ENCODE measurements around a stretch of chr5.

GRCh38 chr5:150168862-150169296 is 2.3 kb downstream of the CDX1 start:
- RRBS: no CpG with 5 or more reads among the region's 3 CpGs

DNA sequence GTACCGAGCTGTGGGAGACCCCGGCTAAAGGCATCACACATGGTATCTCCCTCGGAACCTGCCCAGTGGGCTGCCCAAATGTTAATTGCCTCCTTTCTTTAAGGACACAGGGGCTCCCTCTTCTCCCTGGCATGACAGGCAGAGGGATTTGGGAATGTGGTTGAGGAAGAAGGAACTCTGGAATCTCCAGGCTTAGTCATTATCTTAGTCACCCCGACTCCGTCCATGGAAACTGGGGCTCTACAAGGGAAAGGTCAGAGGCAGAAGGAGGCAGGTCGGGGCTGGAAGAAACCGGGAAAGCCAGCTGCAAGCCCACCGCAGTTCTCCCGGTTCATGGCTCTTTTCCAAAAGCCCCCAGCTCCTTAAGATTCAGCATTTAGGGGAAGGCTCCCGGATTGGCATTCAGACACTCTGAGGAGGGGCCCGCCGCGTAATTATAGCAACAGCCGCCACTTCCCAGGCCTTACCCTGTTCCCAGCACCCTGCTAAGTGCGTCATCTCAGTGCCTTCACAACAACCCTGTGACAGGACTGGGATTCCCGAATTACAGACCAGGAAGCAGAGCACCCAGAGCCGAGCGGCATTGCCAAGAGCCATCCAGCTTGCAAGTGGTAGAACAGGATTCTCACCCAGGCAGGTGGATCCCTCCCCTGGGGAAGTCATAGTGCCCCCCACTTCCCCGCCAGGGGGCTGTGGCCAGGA is 18.9 kb downstream of the SLC6A7 start:
- RRBS: 100% methylated on average over 1 of the region's 19 CpGs

DNA sequence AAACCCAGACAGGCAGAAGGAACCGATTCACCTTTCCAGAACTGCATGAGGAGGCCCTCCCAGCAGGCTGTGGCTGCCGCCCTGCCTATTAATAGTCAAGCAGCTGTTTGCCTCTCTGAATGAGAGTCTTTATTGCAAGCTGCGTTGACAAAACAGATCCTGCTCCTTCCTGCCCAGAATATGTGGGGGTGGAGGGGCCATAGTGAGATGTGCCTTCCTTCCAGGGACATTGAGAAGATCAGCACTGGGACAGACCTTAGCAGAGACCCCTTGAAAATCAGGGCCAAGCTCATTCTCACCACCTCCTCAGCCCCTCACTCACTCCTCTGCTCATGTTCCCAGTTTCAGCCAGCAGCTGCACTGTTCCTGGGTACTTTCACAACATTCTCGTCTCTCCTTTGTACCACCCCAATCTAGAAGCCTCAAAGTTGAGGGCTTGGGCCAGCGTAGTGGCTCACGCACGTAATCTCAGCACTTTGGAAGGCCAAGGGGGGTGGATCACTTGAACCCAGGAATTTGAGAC is 18.2 kb upstream of the TCOF1 start:
- RRBS: no CpG with 5 or more reads among the region's 7 CpGs

GRCh38 chr5:150349628-150350391 is 7.7 kb upstream of the TCOF1 start:
- RRBS: no CpG with 5 or more reads among the region's 9 CpGs

DNA sequence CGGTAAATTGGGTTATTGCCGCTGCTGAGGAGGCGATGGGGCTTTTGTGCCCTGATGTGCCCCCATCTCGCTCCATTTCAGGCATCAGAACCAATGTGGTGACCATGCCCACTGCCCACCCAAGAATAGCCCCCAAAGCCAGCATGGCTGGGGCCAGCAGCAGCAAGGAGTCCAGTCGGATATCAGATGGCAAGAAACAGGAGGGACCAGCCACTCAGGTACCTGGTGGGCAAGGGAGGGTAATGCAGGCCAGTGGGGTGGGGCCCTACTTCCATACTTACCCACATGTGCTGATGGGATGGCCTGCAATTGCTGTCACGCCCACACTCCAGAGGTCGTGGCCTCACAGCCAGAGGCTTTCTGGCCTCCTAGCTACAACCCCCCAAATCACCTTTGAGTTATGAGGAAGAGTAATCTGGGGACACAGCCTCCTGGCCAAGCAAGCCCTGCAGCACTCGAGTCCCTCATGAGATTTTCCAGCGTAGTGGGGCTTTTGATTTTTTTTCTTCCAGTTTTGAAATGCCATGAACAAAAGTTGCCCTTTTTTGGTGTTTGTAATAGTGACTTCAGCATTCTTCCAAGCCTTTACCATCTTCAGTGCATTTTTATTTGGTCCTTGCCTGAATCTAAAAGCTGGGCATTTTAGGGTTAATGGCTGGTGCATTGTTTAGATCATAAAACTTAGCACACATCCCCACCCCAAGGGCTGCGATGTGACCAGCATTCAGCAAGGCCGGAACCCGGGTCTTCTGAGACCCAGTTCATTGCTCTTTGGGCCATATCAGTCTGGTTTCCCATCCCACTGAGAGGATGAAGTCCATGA is 22.7 kb downstream of the CD74 start:
- RRBS: no CpG with 5 or more reads among the region's 12 CpGs

- RRBS: no CpG with 5 or more reads among the region's 3 CpGs
Measured at GRCh38 chr5:150401461-150401648, 11.4 kb downstream of the CD74 start.

GRCh38 chr5:150414194-150414909 is 1.6 kb upstream of the CD74 start:
- RRBS: no CpG with 5 or more reads among the region's 16 CpGs

DNA sequence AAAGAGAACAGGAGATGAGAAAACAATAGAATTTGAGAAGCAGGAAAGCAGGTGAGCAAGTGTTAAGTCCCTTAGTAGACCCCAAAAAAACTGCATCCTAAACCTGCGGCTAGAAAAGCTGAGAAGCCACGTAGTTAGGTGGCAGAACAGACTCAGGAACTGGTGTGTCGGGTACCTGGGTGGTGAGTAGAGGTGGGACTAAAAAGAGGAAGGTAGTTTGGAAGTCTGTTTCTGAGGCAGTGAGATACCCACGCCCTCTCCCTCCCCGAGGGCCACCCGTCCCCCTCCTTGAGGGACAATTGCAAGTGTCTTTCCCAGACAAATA is 6.8 kb upstream of the CD74 start:
- RRBS: no CpG with 5 or more reads among the region's 6 CpGs

DNA sequence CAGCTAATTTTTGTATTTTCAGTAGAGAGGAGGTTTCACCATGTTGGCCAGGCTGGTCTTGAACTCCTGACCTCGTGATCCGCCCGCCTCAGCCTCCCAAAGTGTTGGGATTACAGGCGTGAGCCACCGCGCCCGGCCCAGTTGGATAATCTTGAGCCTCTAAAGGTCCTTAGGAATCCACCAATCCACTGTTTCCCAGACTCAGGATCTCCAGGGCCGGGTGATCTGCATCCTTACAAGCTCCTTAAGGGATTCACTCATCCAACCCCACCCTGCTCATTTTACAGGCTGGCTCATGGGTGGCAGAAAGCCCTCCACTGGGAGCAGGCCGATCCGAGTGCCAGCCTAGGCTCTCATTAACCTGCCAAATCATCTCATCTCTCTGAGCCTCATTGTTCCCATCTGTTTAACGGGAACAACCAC is 23.2 kb upstream of the NDST1 start:
- RRBS: no CpG with 5 or more reads among the region's 11 CpGs

- RRBS: 2% methylated on average over 34 of the region's 104 CpGs
Measured at GRCh38 chr5:150486035-150487037, 21.6 kb upstream of the NDST1 start.

DNA sequence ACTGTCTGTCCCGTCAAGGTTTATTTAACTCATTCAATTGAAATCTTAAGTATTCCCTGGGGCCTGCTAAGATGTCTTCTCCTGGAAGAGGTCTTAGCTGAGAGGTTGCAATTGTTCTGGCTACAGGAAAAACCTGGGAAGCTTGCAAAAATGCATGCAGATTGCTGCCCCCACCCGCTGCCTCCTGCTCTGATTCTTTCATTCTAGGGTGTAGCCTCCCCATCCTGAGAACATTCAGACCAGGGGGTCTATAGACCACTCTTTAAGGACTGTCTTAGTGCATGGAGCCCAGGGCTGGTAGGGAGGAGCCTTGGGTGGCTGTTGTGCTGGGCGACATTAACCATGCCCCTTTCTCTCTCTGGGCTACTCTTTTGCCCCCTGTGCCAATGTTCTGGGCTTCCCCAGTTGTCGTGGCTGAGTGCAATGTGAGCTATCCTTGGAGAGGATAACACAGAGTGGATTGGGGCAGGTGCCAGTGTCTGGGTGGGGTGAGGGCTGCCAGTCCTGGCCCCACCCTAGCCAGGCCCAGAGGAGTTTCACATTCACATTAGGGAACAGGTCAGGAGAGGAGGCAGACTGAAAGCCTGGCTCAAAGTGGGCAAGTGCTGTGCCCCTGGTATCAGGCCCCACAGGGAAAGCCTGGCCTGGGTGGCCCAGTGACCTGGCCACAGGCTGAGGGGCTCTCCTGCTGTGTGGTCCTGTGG is 7.7 kb upstream of the NDST1 start:
- RRBS: no CpG with 5 or more reads among the region's 4 CpGs

- RRBS: no CpG with 5 or more reads among the region's 17 CpGs
Measured at GRCh38 chr5:150540912-150541735, 33.2 kb downstream of the NDST1 start.

GRCh38 chr5:150557078-150558374 is 49.6 kb downstream of the NDST1 start:
- RRBS: no CpG with 5 or more reads among the region's 23 CpGs

GRCh38 chr5:150604464-150605142 is 35.9 kb upstream of the SYNPO start:
- RRBS: no CpG with 5 or more reads among the region's 14 CpGs

DNA sequence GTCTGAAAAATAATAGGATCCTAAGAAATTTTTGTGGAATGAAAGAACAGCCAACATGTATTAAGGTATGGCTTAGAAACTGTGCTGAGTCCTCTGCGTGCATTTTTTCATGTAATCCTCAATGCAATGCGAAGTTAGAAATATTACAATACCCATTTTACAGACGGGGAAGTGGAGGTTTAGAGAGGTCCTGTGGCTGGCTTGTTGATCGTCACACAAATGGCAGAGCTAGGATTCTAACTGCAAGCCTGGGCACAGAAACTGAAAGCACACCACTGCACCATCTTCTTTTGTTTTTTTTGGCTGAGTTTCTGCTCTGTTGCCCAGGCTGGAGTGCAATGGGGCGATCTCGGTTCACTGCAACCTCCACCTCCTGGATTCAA is 23.5 kb upstream of the SYNPO start:
- RRBS: no CpG with 5 or more reads among the region's 6 CpGs

DNA sequence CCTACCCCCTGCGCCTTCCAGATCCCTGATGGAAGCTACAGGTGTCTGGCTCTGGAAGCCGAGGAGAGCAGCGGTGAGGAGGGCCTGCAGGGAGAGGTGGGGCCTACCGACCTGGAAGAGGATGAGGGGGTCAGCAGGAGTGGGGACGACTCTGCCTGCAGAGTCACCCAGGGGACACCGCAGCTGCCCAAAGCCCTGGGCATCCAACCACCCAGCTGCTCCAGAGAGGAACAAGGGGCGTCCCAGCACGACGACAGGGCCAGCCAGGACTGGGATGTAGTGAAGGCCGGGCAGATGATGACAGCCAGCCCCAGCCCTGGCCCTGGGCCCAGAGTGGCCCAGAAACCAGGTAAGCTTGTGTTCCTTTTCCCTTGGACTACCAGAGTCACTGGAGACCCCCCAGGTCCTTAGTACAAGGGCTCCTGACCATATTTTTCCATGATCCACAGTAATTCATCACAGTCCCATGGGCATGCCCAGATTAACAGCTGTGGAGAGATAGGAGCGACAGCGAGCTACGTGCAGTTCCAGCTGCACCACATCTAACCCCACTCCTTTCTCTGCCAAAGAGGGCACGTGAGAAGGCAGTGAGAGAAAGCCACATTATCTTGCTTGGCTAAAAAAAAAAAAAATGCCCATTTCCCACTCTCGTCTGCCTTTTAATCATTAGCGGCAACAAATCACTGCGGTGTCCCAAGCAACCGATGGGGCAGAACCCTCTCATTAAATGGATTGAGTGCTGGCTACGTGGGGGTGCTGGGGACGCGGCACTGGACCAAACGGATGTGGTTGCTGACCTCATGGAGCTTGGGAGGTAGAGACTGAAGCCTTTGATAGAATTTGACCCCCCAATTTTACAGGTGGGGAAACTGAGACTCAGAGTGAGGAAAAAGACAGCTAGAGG is 21.8 kb upstream of the SYNPO start:
- RRBS: no CpG with 5 or more reads among the region's 22 CpGs

DNA sequence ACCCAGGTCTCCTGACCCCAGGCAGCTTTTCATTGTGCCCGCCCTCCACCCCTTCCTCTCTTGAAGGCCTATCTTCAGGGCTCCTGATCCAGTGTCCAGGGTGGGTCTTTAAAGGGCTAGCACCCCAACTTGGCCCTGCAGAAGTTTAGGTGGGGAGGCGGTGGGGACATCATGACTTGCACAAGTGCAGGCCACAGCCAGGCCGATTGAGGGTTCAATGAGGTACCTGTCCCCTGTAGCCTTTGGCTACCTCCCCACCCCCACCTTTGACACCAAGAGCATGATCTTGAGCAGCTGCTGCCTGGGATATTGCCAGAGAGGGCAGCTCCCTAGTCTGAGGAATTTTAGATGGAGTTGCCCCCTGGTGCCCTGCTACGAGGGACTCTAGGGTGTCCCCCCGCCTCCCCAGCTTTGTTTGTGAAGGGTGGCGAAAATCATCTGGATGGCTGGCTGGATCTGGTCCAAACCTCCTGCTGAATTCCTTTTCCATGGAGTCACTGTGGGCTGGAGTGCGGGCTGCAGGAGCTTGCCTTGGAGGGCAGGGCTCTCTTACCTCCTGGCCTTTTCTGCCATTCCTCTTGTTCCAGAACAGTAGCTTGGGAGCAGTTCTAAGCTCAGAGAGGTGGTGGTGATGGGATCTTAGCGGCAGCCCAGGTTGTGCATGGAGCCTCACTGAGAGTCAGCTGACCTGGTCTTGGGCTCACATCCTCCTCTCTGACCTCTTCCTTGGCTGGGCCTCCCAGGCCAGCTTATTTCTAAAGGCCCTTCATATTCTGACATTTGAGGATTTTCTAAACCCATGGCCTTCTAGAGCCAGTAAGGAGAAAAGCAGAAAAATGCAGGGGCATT is 2.0 kb downstream of the SYNPO start:
- RRBS: no CpG with 5 or more reads among the region's 8 CpGs

DNA sequence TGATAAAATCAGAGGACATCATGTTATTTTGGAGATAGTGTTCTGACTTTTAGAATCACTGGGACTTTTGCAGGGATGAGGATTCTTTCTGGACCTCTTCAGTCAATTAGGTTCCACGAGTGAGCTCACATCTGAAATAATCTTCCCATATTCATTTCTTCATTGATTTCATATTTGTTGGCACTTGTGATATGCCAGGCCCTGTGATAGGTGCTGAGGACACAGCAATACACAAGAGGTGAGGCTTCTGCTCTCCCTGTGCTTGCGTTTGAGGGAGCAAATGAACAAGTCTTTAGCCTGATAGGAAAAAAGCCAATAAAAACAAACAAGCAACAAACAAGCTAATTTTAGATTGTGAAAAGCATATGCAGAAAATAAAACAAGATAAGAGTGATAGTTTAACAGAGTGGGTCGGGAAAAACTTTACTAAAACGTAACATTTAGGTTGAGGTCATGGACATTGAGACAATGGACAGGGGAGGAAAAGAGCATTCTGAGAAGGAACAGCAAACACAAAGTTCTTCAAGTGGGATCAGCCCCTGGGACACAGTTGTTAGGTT is 4.2 kb downstream of the SMIM3 start:
- RRBS: no CpG with 5 or more reads among the region's 4 CpGs

DNA sequence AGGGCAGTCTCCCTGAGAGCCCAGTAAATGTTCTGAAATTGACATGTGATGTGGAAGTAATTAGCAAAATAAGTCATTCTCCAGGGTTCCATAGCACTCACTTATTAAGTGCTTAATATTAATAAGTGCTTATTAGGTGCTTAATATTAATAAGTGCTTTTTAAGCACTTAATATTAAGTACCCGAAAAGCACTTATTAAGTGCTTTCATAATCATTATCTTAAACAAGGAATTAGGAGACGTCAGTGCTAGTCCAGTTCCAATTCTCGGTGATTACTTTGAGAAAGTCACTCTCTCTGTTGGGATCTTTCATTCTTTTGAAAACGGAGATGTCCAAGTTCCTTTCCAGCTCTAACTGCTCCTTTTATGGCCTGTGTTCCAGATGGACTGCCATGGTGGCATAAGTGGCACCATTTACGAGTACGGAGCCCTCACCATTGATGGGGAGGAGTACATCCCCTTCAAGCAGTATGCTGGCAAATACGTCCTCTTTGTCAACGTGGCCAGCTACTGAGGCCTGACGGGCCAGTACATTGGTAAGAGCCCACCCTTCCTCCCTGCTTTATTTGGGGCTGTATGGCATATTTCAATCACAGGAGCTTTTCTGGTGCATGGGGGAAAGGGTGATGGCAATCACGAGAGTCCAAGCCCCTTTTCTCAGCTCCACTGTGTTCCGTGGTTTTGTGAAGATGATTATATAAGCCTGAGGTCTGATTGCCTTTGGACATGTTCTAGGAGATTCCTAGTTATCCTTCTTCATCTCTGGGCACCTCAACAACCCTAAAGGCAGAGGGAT is 4.8 kb downstream of the GPX3 start:
- RRBS: no CpG with 5 or more reads among the region's 11 CpGs

DNA sequence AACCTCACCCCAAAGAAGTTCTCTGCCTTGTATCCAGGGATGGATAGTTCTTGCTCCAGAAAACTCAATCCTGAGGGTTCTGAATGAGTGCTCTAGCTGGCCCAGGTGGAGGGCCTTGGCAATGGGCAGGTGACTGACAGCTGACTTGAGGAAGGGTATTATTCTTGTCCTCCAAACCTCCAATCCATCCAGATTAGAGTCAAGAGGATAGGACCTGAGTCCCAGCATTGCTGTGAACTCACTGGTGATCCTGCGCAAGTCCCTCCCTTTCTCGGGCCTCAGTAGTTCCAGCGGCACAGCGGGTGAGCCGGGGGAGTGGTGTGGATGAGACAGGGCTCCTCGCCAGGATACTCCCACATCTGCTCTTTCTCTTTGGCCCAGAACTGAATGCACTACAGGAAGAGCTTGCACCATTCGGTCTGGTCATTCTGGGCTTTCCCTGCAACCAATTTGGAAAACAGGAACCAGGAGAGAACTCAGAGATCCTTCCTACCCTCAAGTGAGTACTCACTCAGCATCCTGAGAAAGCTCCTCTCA is 6.2 kb downstream of the GPX3 start:
- RRBS: no CpG with 5 or more reads among the region's 7 CpGs

Data from foreskin fibroblast (primary cell).